Natural killer cell (primary cell): ENCODE data around the genes MT1B and ADGRG1.

DNA sequence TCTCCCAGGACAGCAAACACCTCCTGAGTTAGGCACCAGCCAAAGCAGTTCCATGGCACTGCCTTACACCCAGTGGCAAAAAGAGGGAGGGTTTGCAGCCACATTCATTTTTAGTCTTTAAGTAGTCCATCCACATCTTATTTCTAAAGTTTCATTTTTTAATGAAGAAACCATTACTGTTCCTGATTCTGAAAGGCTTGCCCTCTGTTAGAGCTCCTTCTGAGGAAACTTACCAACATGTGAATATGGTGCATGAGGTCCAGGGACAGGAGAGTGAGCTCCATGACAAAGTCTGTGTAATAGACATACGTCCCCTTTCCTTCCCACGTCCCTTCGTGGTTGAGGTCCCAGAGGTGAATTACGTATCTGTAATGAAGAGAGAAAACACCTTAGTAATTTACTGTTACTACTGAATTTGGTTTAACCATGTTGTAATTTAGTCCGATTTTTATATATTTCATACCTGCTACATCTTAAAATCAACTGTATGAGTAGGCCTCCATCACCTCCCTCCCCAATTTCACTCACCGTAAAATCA lies 20.6 kb downstream of the AMFR start:
- PRO-cap, result no peak

DNA sequence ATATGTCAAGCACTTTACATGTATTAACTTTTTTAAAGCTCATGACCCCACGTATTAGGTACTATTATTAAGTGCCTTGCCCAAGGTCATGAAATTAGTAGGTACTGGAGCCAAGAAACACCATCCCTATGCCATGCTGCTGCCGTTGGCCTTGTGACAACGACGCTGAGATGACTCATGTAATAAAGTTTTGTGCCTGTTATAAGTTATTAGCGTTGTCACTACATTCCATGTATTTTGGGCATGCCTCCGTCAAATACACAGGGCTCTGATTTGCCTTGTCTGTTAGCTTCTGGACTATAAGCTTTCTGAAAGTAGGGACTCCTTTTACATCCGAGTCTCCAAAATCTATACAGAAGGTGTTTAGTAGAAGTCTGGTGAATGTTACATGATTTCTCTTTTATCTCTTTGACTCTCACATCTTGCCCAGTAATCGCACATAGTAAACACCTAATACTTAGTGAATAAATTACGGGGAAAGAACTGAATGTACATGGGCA lies 1.3 kb downstream of the BBS2 start:
- PRO-cap, result no peak

GRCh38 chr16:56611321-56612114 lies 3.1 kb downstream of the MT2A start:
- PRO-cap, result no peak

DNA sequence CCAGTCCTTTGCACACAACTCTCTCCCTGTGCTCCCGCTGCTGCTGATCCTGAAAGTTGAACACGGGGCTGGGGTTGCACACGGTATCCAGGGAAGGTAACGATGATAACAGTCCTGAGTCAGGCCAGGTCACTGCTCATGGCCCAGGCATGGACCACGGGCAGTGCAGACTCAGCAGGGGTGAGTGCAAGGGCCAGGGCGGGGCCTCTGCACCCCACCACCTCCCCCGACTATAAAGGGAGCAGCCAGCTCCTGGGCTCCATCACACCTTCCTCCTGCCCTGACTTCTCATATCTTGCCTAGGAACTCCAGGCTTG lies at the start of gene MT1B:
MT1B (plus strand) TSS at position 262 of the 317 bp plus-strand sequence.
- PRO-cap, result no peak

GRCh38 chr16:56662637-56662980 lies 4.8 kb downstream of the MT1F start:
- PRO-cap, result no peak

- PRO-cap, result no peak
These were observed 9.8 kb downstream of the MT1X start for GRCh38 chr16:56691944-56692509.

GRCh38 chr16:56932269-56933474 lies 730 bp downstream of the HERPUD1 start:
- PRO-cap, result bidirectional peak, plus-strand start at chr16:56932602, minus-strand start at chr16:56932393; bidirectional peak, plus-strand start at chr16:56932945, minus-strand start at chr16:56932800; bidirectional peak, plus-strand start at chr16:56933206, minus-strand start at chr16:56933030

DNA sequence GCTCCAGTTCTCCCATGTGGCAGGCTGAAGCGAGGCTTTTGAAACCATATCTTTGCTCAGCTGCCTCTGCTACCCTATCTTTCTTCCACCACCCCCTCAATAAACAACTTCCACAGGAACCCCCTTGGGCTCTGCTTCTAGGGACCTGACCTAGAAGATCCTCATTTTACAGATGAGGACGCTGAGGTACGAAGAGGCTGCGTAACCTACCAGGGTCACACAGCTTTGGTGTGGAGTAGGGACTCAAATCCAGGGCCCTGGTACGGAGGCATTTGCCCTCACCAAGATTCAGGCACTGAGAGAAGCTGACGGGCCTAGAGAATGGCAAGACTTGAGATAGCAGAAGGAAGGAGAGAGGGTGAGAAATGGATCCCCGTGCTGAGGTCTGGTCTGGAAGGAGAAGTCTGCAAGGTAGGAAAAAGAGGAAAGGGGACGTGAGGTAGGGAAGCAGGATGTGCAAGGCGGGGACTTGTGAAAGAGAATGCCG lies 14.4 kb downstream of the NLRC5 start:
- PRO-cap, result no peak

DNA sequence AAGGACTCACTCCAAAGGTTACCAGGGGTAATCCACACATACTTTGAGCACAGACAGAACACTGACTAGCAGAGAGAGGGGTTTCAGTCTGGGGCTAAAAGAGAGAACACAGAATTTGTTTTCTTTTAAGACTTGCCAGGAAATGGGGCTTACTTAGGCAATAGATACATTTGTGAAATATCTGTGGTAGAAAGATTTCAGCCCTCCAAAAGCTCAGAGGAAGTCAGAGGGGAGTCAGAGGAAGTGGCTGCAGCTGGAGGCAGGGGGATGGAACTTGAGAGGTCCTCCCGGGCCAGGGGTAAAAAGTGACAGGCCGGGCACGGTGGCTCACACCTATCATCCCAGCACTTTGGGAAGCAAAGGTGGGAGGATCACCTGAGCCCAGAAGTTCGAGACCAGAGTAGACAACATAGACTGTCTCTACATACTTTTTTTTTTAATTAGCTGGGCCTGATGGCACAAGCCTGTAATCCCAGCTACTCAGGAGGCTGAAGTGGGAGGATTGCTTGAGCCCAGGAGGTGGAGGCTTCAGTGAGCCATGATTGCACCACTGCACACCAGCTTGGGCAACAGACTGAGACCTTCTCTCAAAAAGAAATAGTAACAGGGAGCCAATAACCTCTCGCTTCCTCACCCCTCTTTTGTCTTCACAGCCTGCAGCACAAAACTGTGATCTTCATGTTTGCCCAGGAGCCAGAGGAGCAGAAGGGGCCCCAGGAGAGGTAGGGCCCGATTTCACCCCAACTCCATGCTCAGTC lies 50.0 kb downstream of the NLRC5 start:
- PRO-cap, result unidirectional peak, plus-strand start at position 208 of the sequence

DNA sequence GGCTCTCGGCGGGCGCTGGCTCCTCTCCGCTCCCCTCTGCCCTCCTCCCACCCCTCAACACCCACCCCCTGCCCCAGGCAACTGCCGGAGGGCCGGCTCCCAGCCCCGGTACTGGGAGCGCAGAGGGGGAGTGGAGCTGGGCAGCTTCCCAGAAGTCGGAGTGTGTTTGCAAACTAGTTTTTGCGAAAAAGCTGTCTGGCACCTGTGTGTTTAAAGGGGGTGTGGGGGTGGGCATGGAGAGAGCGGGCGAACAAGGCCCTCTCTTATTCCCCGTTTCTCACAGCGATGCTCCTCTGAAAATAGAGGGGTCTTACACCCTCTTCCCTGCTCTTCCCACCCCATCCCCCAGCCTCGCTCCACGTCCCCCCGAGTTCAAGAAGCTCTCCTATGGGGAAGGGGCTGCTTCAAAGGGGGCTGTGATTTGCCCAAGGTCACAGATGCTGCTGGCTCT lies 812 bp downstream of the CPNE2 start:
- PRO-cap, result no peak

DNA sequence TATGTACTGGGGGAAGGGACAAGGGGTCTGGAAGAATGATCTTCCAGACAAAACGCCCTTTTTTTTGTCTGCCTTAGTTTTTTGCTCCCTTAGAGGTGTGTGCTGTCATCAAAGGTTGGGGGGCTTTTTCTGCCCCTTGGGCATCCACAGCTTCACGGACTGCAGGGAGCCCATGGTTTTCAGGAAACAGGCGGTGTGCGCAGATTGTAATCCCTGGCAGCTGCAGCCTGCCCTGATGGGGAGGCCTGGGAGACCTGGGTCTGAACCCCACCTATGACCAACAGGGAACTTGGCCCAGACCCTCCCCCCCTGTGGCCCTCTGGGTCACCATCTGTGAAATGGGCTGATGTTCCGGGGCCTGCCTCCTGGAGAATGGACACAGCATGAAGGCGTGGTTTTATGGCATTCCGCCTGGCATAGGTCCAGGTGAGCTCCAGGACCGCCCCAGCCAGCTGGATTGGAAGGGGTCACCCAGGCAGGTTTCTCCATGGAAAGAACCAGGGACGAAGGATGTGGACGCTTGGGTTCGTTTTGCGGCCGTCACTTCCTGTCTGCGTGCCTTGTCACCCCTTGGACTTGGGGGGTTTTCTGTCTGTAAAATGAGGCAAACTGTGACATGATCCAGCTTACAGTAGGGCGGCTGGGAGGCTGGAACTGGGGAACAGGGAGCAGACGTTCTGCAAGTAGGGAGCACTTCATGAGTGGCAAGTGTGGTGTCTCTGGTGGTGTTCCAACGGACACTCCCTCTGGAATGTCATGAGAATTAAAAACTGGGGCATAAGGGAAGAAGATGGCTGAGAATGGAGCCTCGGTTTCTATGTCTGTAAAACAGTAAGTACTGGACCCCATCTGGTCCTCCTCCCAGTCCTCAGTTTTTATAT lies 1.5 kb downstream of the CPNE2 start:
- PRO-cap, result no peak

DNA sequence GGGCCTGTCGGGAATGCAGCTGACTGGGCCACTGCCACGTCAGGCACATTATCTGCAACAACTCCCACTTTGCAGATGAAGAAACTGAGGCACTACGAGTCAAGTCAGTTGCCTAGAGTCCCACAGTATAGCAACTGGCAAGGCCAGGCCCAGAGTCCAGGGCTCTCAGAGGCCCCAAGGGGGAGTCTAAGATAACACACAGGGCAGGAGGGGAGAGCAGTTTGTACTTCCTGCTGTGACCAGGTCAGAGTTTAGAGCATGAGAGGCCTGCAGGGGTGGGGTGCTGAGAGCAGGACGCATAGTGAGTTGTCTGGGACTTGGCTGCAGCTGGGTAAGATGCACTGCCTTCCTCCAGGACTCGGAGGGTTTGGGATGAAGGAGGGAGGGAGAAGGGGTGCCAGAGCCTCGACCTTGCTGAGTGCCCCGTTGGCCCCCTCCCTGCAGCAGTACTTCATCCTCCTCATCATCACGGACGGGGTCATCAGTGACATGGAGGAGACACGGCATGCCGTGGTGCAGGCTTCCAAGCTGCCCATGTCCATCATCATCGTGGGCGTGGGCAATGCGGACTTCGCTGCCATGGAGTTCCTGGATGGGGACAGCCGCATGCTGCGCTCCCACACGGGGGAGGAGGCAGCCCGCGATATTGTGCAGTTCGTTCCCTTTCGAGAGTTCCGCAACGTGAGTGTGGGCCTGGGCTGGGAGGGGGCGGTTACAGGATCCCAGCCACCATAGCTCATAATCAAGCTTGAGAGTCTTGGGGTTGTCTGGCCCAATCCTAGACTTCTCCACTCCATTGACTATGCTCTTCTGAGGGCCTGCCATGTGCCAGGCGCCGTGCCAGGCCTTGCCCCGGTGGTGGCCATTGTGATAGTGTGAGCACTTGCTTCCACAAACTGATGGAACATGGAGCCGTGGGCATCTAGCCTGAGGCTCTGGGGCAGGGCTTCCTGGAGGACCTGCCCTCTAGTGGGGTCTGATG lies 39.9 kb downstream of the PSME3IP1 start:
- PRO-cap, result no peak

- PRO-cap, result no peak
These were observed 8.2 kb downstream of the ARL2BP start for GRCh38 chr16:57253244-57253627.

GRCh38 chr16:57318117-57318724 lies 33.7 kb upstream of the PLLP start:
- PRO-cap, result no peak

GRCh38 chr16:57379224-57380009 lies 7.1 kb downstream of the CX3CL1 start:
- PRO-cap, result no peak

- PRO-cap, result no peak
These were observed 4.5 kb downstream of the CCL17 start for GRCh38 chr16:57408946-57409574.

DNA sequence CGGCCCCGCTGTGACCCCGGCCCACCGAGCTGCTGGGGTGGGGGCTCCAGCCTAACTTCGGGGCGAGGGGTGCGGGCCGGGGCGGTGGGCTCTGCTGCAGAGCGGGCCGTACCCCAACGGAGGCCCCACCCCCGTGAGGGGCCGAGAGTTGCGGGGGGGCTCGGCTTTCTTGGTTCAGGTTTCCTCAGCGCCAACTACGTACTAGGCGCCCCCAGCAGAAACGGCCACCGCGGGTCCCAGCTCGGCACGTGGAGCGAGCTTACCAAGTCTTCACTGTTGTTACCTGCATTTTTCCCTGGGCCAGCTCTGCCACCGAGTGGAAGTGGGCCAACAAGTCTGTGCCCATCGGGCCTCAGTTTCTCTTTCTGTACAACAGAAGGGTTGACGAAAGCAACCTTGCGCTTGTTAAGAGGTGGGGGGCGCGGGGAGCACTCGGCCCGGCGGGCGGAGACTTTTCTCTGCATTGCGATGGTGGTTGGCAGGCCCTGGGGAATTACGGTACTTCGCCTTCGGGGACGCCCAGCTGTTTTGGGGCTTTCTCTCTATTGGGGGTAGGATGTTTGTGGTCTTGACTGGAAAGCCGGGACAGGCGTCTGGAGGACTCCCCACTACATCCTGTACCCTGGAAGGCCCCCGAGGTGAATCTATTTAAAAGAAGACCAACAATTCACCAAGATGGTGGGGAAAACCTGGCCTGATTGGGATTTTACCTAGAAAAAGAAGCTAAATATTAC lies 473 bp upstream of the CCDC102A start:
- PRO-cap, result no peak

- PRO-cap, result no peak
These were observed 37.9 kb upstream of the ADGRG1 start for GRCh38 chr16:57590538-57590990.

DNA sequence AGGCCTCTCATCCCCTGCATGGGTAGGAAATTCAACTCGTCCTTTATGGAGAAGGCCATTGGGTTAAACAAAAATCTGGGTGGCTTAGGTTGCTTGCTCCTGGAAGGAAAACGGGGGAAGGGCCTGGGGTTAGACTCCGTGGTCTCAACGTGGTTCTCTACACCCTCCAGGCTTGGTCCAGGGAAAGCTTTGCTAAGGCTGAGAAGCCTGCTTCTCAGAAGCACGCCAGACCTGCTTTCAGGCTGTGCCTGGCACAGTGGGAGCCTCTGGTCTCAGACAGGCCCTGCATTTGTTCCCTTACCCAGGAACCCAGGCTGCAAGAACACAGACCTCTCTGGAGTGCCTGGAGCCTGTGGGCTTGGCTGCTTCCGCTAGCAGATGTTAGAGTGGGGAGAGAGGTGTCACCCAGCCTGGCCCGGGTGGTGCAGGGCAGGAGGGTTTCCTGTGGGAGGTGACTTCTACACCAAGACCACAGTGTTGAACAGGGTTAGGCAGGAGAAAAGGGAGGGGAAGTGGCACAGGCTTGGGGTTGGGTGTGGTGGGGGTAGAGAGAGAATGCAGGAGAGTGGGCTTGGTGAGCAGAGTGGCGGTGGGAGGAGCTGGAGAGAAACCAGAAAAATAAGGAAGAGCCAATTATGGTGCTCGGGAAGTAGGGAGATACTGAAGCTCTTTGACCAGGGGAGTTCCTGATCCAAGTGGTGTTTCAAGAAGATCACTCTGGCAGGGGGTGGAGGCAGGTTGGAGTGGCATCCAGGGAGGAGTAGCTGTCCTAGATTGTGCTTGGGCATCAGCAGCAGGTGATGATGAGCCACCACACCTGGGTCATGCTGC lies 35.8 kb upstream of the ADGRG1 start:
- PRO-cap, result bidirectional peak, plus-strand start at position 551 of the sequence, minus-strand start at position 352 of the sequence

- PRO-cap, result no peak
These were observed at the start of gene ADGRG1 for GRCh38 chr16:57627941-57629064. ADGRG1 (plus strand) TSS chr16:57628630.